GM19240 (cell line): ENCODE measurements around a stretch of chr3.

GRCh38 chr3:195033361-195033907 lies 237.5 kb downstream of the XXYLT1 start:
- RRBS = no CpG with 5 or more reads among the region's 7 CpGs

DNA sequence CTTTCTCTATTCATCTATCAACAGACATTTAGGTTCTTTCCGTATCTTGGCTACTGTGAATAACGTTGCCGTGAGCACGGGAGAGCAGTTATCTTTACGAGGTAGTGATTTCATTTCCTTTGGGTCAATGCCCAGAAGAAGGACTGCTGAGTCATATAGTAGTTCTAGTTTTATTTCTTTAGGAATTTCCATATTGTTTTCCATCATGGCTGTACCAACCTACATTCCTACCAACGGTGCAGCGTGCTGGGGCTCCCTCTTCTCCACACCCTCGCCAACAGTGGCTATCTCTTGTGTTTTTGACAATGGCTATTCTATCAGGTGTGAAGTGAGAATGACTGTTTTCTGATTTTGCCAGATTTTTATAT lies 168.3 kb downstream of the XXYLT1 start:
- RRBS = no CpG with 5 or more reads among the region's 8 CpGs

DNA sequence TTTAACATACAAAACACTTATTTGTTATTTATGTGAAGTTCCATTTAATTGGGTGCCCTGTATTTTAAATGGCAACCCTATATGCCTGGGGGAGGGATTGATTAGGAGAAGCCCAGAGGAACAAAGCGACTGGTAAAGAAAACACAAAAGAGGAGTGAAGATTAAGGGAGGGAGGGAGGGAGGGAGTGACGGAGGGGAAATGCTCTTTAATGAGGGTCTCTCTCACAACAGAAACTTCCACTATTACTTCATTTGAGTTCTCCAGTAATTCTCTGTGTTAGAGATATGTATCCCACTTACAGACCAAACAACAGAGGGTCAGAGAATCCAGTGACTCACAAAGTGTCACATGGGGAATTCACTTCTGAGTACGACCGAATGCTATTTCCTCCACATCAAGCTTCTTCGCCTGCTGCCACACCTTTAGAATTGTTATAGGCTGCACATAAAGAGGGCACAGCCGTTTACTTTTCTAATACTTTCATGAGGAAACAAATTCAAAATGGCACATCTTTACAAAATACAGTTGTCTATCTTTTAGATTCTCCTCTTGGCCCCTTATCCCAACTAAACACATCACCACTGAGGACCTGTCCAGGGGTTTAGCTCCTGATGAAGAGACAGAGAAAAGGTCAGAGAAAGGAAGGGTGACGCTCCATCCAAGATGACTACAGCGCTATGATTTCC lies 119.1 kb downstream of the XXYLT1 start:
- RRBS = no CpG with 5 or more reads among the region's 8 CpGs

- RRBS = no CpG with 5 or more reads among the region's 11 CpGs
These were observed 108.9 kb downstream of the XXYLT1 start for GRCh38 chr3:195162076-195162526.

DNA sequence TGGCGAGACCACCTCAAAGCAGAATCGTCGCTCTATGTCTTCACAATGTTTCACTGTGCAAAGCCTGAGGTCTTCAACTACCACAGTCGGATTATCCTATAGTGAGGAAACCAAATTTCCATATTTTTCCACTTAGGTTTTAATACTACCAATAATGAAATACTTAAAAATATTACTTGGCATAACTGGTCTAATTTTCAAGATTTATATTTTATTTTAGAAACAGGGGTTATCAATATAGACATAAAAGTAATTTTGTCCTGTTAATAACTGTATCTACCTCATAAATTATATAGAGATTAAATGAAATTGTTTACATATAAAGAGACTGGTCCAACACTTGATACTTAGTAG lies 36.2 kb upstream of the XXYLT1 start:
- RRBS = no CpG with 5 or more reads among the region's 4 CpGs

GRCh38 chr3:195446136-195446774 lies 3.4 kb upstream of the ACAP2 start:
- RRBS = no CpG with 5 or more reads among the region's 4 CpGs

DNA sequence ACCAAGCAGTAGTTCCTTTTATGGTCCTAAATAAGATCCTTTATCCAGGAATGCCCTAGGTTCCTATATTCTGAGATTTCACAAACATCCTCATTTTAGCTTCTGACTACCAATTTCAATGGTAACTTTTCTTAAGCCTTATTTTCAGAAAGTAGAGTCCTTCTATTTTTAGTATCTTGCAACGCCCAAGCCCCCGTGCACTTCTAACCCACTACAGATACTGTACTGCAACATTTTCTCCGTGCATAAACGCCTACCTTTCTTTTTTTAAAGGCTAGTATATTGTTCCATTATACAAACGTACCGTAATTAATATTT lies 1.3 kb downstream of the PPP1R2 start:
- RRBS = no CpG with 5 or more reads among the region's 6 CpGs

DNA sequence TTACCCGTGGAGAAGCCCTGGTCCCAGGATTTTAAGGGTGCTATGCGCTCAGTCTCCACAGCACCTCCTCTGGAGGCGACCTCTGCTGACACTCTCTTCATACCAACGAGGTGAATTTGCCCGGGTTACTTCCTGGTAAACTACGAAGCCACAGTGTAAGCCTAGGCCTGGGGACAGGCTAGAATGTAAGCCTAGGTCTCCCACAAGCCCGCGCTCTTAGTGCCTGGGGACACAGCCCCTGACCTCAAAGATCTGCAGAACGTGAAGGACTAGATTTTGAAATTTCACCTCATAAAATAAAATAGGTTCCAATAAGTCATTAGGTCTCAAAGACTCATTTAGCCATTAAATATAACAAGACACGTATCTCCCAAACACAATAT lies 686 bp downstream of the APOD start:
- RRBS = no CpG with 5 or more reads among the region's 10 CpGs

GRCh38 chr3:195617656-195618135 lies 34.0 kb upstream of the APOD start:
- RRBS = 92% methylated on average over 1 of the region's 14 CpGs

GRCh38 chr3:195683571-195684535 lies 36.9 kb upstream of the MUC20 start:
- RRBS = no CpG with 5 or more reads among the region's 19 CpGs

DNA sequence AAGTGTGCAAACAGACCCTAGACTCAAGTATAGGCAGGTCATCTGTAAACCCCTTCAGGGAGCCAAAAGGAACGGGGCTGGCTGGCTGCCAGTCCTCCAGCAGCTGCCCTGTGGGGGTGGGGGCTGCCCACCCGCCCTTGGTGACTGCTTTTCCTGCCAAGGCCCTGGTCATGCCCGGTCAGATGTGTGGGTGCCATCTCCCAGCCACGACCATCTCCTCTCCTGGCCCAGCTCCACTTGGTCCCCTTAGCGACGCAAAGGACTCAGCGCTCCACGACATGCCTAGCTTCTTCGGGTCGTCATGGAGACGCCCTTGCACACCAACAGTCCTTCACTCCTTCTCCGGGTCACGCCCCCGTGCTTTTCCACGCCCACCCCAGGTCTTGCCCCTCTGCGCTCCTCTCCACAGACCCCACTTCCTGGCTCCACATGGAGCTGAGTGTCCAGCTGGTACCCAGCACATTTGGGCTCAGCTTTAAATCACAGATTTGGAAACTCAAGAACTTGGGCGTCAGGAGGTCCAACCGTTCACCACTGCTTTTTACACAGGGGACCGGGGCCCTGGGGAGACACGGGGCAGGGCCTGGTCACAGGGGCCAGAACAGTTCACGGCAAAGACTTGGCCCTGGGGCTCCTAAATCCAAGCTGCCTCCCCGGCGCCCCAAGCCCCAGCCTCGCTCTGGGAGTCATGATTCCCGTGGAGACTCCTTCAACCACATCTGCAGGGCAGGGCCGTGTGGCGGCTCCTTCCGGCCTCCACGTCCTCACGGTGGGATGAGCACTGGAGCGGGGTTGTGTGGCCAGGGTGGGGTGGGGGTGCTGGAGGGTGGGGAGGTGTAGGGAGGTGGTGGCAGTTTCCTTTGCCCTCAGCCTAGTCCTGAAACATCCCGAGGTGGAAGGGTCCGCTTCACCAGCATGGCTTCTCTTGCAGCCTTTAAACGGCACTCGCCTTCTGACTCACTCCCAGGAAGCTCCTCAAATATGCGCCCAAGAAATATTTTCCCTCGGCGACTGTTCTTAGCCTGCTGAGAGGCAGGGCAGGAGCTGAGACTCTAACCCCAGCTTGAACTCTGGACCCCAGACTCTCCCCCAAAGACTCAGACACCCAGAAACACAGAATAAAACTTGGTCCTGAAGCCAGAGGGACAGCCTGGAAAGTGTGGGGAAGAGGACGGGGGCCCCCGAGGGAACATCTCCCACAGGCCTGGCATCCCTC lies 2.0 kb downstream of the MUC4 start:
- RRBS = 80% methylated on average over 8 of the region's 40 CpGs

- RRBS = no CpG with 5 or more reads among the region's 12 CpGs
These were observed 27.9 kb upstream of the MUC4 start for GRCh38 chr3:195839538-195840062.

DNA sequence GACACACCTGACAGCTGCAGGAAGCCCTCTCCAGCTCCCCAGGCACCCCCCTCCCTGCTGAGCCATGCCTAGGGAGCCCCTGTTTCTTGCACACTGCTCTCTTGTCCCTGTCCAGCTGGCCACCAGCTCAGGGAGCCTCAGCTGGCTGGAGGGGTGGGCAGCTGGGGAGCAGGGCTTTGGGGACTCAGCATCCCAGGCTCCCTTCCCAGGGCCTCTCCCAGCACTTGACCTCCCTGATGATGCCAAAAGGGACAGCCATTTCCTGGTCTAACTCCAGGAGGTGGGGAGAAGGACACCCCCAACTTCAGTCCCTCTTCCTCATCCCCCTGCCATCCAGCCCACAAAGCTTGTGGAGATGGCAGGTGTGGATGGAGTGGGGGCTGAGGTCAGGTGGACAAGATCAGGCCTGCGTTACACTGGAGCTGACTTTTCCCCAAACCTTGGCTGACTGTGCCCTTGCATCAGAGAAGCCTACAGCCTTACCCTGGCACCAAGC lies 14.6 kb downstream of the TNK2 start:
- RRBS = no CpG with 5 or more reads among the region's 1 CpG

- RRBS = 3% methylated on average over 7 of the region's 22 CpGs
These were observed 1.4 kb downstream of the TNK2 start for GRCh38 chr3:195906729-195907599.

GRCh38 chr3:195911763-195912371 lies 3.5 kb upstream of the TNK2 start:
- RRBS = no CpG with 5 or more reads among the region's 9 CpGs

DNA sequence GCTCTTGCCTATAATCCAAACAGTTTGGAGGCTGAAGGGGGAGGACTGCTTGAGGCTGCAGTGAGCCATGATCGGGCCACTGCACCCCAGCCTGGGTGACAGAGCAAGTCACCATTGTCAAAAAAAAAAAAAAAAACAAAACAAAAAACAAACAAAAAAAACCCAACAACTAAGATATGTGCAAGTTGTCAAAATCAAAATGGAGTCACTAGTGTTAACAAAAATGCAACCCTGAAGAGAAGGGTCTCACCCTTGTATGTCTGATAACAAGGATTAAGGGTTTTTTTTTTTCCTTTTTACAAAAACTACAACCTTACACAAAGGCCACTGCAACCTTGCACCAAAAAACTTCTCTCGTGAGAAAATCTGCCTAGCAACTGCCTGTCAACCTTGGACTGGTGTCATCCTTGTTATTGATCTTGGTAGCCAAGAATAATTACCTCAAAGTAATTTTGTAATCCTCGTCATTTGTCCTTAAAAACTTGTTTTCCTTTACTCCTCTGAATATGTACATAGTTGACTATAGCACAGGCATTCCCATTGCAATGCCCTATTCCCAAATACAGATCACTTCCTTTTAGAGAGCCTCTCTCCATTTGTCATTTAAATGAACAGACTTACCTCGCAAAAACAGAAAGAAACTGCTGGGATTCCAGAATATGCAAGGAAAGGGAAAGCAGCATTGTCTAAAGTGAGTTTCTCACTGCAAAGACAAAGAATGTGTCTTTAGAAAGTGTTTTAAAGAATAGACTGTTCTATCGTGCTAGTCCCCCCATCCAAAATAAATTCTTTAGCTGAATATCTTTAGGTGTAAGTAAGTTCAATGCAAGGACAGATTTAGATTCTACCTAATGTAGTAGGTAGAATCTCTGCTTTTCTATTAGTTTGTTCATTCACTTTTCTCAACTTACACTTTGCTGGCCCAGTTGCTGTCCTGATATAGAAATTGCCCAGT lies 23.9 kb downstream of the TFRC start:
- RRBS = no CpG with 5 or more reads among the region's 5 CpGs

GRCh38 chr3:196075012-196075450 lies 6.9 kb downstream of the TFRC start:
- RRBS = no CpG with 5 or more reads among the region's 7 CpGs

GRCh38 chr3:196096331-196096998 lies 14.6 kb upstream of the TFRC start:
- RRBS = no CpG with 5 or more reads among the region's 12 CpGs

DNA sequence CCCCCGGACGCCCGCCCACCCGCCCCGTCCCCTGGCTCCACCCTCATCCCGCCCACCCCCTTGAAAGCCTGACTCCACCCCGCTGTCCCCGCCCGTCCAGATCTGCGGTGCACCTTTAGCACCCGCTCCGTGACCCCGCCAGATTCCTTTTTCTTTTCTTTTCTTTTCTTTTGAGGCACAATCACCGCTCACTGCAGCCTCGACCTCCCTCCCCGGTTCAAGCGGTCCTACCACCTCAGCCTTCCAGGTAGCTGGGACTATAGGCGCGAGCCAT lies 3.5 kb downstream of the ZDHHC19 start:
- RRBS = no CpG with 5 or more reads among the region's 19 CpGs